ENCODE measurements around a stretch of chr22.

GRCh38 chr22:46727260-46727822 is 10.7 kb downstream of the CERK start:
- PRO-cap, 10 experiments: no peak in any of the 10 experiments

DNA sequence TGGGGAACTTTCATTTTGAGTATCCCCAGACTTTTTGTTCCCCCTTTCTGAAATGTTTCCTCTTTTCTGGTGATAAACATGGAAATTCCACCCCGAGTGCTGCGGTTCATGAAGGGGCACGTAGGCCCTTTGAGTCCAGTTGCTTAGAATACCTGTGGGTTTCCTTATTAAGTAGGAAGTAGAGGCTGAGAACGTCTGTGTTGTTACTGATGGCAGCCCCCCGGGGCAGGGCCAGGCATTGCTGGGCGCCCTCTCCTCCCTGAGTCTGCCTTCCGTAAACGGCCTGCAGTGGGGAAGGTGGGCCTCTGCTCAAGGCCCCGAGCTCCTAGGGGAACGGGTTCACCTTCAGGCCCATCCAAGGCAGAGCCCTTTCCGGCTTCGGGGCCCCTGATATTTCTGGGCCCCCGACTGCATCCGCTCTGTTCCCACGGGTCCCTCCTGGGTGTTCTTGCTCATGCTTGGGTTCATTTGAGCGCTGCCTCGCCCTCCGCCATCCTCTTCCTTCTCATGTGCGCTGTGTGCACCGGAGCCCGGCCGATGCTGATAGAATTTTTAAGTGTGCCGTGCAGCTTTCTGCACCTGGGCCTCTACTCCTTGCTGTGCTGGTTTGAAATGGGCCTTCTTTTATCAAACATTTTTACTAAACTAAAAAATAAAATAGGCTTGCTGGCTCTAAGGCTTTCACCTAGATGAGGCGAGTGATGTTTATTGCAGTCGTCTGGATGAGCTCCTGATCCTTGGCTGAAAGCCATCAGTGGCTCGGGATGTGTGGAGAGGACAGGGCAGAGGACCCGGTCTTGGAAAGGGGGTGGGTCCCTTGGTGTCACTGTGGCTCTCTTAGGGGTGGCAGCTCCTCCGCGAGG is 12.1 kb downstream of the TBC1D22A start:
- PRO-cap, 10 experiments: peak in 1 of 10 experiments; most common plus-strand start position 167 of the sequence (in 1)

- PRO-cap, 10 experiments: peak in 1 of 10 experiments; most common plus-strand start chr22:46916284 (in 1)
These were observed 153.8 kb downstream of the TBC1D22A start for GRCh38 chr22:46915945-46916891.

DNA sequence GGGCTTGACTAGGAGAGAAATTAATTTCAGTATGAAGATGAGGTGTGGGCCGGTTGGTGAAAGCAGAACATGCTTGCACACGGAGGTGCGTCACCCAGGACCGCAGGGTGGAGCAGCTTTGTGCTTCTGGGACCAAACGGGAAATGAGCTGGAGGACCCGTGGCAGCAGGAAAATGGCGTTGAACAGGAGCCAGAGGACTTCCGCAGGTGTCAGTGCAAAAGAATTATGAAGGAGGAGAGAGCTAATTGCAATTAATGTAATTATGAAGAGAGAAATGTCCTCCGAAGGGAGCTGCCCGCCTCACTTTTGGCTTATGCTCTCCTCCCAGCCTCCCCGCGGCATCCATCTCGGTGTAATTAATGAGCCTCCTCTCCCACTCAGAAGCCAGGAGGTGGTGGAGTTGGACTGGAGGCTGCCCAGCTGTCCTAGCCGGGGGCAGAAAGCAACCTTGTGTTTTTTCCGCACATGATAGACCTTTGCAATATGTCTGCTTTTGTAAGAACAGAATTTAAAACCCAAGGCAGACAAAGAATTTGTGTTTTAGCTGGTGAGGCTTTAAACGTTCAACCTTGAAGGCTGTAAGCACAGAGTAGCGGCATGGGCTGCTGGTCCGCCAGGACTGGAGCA is 180.5 kb downstream of the TBC1D22A start:
- PRO-cap, 10 experiments: peak in 1 of 10 experiments; most common plus-strand start position 162 of the sequence (in 1); most common minus-strand start position 59 of the sequence (in 1)

GRCh38 chr22:47041696-47042314 is 279.4 kb downstream of the TBC1D22A start:
- PRO-cap, 10 experiments: no peak in any of the 10 experiments

GRCh38 chr22:47086932-47087417 is 324.5 kb downstream of the TBC1D22A start:
- PRO-cap, 10 experiments: peak in 2 of 10 experiments; most common minus-strand start chr22:47087075 (in 2)

- PRO-cap, 10 experiments: no peak in any of the 10 experiments
These were observed 381.8 kb downstream of the TBC1D22A start for GRCh38 chr22:47143965-47144844.

GRCh38 chr22:47153294-47153680 is 390.8 kb downstream of the TBC1D22A start:
- PRO-cap, 10 experiments: no peak in any of the 10 experiments

DNA sequence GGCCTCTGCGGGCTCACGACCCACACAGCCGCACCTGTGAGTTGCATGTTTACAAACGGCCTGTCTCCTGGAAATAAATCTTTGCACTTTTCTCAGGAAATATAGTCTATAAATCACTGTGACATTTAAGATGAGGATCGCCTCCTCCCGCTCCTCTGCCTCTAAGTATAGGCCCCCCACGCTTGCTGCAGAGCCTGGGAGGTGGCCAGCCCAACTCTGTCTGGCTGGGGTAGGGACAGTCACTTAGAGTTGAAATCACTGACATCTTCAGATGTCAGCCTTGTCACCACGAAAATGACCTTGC is 854.8 kb upstream of the TAFA5 start:
- PRO-cap, 10 experiments: peak in 2 of 10 experiments; most common minus-strand start position 186 of the sequence (in 2)

DNA sequence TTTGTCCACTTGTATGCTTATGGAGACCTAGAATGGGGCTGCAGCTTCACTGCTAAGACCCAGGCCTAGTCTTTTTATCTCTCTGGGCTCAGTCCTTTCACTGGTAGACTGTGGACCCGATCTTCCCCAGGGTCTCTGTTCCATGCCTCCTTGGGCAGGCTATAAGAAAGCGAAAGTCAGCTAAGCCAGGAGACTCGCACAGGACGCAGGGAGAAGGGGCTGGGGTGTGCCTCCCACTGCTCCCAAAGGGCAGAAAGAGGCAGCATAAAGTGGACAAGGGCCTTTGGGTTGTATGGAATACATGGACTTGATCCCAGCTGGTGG is 398.9 kb upstream of the TAFA5 start:
- PRO-cap, 10 experiments: no peak in any of the 10 experiments

GRCh38 chr22:48098673-48099428 is 390.5 kb upstream of the TAFA5 start:
- PRO-cap, 10 experiments: no peak in any of the 10 experiments

DNA sequence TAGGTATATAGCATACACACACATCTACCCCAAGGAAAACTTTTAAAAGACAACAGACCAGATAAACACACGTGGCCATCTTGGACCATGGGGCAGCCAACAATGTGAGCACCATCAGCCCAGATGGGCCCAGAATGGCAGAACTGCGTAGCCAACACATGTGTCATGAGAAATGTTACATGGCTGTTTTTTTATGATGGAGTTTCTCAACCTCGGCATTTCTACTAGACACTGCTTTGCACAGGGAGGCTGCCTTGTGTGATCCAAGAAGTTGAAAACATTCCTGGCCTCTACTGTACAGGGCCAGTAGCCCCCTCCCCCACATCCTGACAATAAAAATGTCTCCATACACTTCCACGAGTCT is 263.8 kb upstream of the TAFA5 start:
- PRO-cap, 10 experiments: no peak in any of the 10 experiments

DNA sequence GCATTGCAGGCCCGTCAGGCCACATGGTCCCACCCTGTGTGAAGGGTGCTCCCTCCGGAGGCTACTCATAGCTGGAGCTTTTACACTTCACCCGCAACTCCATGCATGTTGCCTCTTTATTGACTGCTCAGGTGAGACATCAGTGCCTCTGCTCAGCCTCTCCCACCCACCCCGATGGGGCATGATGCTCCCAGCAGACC is 225.9 kb upstream of the TAFA5 start:
- PRO-cap, 10 experiments: no peak in any of the 10 experiments

GRCh38 chr22:48277054-48277519 is 212.3 kb upstream of the TAFA5 start:
- PRO-cap, 10 experiments: no peak in any of the 10 experiments

DNA sequence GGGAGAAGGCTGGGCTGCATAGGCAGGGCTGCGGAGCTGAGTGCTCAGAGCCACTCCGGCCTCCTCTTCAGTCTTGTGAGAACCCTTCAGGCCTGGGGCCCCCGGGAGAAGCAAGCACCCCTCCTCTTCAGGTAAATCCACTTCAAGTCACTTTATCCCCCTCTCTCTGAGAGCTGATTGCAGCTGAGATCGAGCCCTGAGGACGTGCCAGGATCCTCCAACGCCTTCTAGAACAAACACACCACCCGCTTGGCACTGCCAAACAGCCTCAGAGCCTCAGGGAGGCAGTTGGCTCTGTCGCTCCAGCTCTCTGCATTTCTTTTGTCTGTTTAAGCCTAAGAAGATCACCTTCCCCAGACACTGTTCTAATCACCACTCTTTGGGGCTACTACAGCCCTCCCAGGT is 187.9 kb upstream of the TAFA5 start:
- PRO-cap, 10 experiments: peak in 1 of 10 experiments; most common plus-strand start position 258 of the sequence (in 1); most common minus-strand start position 234 of the sequence (in 1)

- PRO-cap, 10 experiments: no peak in any of the 10 experiments
These were observed 119.4 kb upstream of the TAFA5 start for GRCh38 chr22:48369936-48370423.

GRCh38 chr22:48491669-48492107 is 2.3 kb downstream of the TAFA5 start:
- PRO-cap, 10 experiments: no peak in any of the 10 experiments

DNA sequence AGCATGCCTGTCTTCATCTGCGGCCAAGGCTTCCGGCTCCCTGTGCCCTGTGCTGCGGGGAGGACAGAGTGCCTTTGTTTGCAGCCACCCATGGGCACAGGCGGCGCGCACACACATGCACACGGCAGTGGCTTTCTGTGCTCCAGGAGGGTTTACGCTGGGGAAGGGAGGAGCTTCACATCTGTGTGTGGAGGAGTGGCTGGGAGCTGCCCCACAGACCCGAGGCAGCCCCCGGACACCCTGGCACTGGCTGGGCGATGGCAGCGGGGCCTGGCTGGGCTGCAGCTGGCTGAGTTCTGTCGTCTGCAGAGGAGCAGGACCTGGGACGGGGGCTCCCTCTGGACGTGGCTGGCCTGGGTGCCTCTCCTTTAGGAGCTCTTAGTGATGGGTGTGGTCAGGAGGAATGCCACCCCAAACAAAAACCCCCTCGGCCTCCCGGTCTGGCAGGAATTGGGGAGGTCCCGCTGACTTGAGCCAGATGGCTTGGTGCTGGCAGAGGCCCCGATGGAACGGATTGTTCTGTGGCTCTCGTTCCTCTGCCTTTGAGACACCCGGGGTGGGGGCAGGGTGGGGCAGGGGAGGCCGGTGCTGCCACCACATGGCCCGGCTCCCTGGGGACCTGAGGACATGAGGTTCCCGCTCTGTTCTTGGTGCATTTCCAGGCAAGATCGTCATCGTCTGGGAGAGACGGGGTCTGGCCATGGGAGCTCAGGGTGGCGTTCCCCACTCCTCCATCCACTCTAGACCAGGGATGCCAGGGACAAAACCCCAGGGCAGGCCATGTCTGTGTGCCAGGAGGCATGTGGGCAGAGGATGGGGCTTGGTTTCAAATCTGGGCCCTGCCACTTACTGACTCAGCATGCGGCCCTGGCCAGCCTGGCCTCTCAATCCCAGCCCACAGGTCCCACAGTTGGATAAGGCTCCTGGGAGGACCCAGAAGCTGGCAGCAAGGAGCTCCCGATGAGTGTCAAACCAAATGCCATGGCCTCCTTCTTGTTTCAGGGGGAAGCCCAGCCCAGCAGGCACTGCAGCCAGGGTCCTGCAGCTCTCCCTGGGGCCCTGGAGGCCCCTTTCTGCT is 47.6 kb downstream of the TAFA5 start:
- PRO-cap, 10 experiments: no peak in any of the 10 experiments

DNA sequence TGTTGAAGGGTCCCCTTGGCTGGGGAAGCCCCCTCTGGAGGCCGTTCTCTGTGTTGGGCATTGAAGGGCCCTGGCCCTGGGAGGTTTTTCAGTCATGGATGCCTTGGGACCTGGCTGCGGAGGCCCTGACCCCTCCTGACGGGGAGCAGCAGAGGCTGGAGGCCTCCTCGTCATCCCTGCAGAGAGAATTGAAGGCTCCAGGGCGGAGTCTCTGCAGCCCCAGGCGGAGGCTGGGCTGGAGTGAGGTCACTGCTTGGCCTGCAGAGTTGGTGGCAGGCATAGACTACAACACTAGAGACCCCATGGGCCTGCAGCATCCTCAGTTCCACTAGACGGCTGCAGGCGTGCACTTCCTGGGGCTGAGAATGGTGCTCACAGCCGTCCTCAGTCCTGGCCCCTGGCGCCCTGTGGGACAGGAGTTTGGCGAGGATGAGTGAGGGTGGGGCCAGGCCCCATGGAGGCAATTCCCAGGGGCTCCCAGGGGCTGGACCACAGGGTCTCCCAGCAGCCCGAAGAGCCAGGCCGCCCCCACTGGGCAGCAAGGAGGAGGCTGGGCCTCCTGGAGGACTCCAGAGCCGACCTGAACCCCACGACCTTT is 143.4 kb downstream of the TAFA5 start:
- PRO-cap, 10 experiments: no peak in any of the 10 experiments

- PRO-cap, 10 experiments: no peak in any of the 10 experiments
These were observed 568.5 kb downstream of the TAFA5 start for GRCh38 chr22:49057993-49058205.

All from Metastatic Breast Carcinoma in the Brain (tissue), 10 donors.